ENCODE measurements around a stretch of chr2.

DNA sequence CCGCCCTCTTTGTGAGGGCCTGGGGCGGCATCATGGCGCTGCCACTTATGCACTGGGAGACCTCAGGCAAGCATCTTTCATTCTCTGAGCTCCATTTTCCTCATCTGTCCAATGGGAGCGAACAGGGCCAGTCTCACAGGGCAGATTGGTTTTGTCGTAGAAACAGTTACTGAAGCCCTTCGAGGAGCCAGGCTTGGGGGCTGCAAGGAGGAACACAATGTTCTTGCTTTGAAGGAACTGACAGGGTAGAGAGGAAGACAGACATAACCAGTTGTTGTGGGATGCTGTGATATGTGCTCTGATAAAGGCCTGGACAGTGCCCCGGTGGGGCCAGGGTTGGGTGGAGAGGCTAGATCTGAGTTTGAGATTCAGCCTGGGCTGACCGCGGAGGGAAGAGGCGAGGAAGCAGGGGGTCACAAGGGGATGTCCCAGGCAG is 14.1 kb downstream of the ZFP36L2 start:
- RRBS, result no CpG with 5 or more reads among the region's 10 CpGs

DNA sequence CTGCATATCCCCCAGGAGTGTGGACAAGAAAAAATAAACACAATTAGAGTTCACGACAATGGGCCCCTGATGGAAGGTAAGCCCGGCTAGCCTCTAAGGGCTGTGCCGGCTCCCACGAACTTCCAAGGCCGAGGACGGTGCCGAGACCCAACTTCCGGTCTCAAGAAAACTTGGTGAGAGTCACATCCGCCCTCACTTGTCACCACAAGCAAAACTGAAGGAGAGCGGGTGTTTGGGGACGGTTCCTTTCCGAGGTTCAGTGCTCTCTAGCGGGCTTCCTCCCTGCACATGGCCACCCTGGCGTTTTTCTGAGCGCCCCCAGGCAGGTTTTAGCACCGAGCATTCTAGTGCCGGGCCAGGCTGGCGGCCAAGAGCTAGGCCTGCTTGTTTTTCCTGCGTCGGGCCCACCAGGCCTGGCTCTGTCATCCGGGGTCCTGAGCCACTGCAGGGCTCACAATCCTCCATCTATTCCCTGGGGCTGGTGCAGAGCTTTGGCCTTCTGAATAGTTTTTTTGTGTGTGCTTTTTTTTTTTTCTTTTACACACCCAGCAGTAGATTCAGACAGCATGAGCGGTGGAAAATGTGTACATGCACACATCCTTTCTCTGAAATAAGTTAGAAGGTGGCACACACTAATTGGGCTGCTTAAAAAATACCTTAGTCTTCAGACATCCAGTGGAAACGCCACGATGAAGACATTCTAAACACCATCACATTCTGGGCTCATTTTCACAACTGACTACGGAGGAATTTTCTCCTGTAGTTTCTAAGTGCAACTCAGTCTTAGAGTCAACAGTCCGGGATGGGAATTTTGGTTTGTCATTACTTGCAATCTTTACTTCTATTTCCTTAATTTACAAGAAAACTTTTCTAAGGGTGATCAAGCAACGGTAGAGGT is 6.3 kb downstream of the ZFP36L2 start:
- RRBS, result 2% methylated on average over 11 of the region's 27 CpGs

GRCh38 chr2:43349248-43349854 is 122.9 kb upstream of the ZFP36L2 start:
- RRBS, result no CpG with 5 or more reads among the region's 2 CpGs

- RRBS, result no CpG with 5 or more reads among the region's 4 CpGs
These were observed 176.0 kb upstream of the ZFP36L2 start for GRCh38 chr2:43402323-43402979.

DNA sequence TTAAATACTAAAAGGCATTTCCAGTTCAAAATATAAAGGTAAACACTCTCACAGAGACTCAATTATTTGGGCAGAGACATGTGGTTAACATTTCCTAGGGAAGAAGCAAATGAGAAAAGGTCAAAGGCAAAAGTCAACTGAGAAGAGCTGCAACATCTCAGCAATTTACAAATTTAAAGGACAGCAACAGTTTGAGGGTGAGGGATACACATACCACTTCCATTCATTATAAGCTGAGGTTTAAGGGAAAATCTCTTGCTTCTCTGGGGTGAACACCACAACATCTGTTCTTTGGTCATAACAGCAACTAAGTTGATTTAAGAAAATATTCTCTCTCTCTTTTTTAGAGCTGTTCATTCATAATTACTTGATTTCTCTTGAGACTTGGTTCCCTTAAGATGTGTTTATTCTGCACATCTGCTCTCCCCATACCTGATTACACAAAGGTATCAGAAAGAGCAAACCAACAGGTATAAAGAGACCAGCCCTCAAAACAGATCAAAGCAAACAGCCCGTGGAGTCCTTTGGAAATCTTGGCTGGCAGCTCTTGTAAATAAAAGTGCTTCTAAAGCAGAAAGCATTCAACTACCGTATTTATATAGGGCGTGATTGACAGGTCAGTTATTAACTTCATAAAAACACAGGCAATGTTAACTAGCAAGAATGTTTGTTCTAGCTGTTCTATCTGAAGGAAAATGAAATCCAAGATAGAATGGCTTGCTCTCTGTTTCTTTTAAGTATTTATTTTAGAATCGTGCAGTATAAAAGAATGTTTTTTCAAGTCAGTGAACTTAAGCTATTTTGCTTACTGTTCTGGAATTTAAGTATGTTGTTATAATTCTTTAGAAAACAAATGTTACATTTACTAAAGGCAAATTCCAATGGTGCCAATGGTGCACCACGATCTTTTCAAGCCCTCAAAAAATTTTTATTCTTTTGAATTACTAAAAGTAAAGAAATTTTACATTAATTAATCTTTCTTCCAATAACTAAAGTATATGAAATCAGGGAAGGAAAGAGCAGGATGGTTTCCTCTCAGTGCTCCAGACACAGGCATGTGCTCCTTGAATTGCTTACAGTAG is 132.7 kb downstream of the THADA start:
- RRBS, result no CpG with 5 or more reads among the region's 5 CpGs

DNA sequence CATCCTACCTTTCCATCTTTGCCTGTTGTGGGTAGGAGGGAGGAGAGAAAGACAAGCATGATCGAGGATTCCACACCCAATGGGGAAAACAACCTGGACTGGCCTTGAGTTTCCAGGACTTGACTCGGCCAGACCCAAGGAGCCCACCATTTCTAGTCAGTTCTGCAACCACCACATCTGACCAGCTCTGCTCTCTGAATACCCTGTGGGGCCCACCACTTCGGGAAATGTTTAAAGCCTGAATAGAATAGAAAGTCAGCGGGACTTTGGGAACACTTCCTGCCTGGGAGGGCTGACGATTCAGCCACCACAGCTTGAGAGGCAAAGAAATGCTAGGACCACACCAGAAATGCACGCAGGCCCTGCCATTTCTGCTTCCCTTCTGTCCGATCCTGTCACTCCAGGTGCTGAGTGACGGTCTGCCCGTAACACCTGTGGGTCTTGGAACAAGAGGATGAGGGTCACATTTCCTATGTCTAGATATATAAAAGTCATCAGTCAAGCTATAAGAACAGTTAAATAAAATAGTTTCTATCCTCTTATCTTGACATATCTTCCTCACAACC is 1.4 kb downstream of the ABCG8 start:
- RRBS, result no CpG with 5 or more reads among the region's 9 CpGs

DNA sequence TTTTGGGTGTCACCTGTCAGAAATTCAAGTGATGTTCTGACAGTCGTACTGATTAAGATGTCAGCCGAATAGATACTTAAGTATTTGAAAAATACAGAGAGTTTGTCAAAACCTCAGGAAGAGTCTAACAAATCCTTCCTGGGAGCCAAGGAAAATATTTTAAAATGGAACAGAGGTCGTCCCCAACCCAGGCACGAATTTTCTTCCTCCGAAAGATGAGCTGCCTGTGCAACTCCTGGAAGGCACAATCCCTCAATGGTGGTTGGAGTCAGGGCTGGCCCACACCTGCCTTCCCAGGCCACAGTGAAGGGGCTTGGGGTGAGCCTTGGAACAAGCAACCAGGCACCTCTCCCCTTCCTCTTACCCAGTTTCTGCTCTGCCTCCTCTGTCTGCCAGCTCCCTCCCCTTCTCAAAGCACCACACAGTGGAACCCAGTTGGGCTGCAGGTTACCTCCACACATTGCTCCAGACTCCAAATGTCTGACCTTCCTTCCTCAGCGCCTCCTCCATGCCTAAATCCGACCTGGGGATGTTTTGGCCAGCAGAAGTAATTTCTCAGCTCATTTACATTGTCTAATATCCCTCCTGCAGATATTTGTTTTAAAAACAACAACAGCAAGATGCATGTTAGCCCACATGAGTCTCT is 2.7 kb downstream of the ABCG8 start:
- RRBS, result no CpG with 5 or more reads among the region's 7 CpGs

DNA sequence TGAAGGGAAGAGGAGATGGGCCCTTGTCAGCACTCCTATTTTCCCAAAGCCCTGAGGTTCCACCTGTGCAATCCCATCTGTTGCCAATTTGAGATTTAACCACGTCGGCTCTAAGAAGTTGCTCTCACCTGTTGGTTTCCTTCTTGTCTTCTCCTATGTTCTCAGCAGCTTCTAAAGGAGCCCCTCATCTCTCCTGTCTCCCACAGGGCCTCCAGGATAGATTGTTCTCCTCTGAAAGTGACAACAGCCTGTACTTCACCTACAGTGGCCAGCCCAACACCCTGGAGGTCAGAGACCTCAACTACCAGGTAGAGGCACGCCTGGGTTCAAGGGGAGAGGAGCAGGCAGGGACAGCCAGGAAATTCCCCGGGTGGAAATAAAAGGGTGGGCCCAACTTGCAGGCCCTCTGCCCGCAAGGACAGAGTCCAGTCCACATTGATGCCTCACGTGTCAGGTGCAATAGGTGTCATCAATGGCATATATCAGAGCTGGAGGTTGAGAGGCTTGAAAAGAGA is 5.6 kb downstream of the ABCG8 start:
- RRBS, result no CpG with 5 or more reads among the region's 6 CpGs

- RRBS, result no CpG with 5 or more reads among the region's 9 CpGs
These were observed 32.4 kb upstream of the PPM1B start for GRCh38 chr2:44136099-44136883.

DNA sequence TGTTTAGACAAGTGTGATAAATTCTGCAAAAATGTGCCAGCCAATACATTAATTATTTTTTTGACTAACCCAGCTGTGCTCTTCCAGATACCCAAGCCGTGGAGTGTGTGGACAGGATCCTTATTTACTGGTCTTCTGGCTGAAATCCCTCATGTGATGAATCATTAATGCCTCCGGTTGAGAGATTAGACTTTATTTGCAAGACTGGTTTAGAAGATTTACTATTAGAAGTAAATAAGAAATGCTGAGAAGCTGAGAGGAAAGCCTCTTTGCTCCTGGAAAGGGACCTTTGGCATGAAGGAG is 16.0 kb downstream of the SLC3A1 start:
- RRBS, result no CpG with 5 or more reads among the region's 2 CpGs

DNA sequence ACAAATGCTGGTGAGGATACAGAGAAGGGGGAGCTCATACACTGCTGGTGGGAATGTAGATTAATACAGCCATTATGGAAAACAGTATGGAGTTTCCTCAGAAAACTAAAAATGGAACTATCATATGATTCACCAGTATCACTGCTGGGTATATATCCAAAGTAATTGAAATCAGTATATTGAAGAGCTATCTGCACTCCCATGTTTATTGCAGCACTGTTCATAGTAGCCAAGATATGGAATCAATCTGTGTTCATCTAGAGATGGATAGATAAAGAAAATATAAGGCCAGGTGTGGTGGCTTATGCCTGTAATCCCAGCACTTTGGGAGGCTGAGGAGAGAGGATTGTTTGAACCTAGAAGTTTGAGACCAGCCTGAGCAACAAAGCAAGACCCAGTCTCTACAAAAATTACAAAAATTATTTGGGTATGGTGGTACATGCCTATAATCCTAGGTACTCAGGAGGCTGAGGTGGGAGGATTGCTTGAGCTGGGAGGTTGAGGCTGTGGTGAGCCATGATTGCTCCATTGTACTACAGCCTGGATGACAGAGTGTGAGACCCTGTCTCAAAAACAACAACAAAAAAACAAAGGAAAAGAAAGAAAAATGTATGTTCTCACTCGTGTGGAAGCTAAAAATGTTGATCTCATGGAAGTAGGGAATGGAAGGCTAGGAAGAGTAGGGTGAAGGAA is 106.8 kb downstream of the CAMKMT start:
- RRBS, result no CpG with 5 or more reads among the region's 1 CpG

DNA sequence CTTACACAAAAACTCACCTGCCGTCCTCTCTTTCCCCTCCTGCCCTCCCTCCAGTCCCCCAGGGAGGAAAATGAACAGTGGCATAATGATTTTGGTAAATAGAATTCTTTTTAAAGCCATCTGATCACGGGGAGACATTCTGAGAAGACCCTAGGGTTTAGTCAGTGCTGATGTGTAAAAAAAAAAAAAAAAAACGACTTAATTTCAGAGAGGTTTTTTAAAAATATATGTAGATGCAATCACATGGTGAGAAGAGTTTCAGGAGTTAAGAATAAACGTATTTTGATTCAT is 135.1 kb upstream of the SIX3 start:
- RRBS, result no CpG with 5 or more reads among the region's 4 CpGs

- RRBS, result 3% methylated on average over 17 of the region's 49 CpGs
These were observed 10.6 kb downstream of the SIX3 start for GRCh38 chr2:44952019-44952641.

DNA sequence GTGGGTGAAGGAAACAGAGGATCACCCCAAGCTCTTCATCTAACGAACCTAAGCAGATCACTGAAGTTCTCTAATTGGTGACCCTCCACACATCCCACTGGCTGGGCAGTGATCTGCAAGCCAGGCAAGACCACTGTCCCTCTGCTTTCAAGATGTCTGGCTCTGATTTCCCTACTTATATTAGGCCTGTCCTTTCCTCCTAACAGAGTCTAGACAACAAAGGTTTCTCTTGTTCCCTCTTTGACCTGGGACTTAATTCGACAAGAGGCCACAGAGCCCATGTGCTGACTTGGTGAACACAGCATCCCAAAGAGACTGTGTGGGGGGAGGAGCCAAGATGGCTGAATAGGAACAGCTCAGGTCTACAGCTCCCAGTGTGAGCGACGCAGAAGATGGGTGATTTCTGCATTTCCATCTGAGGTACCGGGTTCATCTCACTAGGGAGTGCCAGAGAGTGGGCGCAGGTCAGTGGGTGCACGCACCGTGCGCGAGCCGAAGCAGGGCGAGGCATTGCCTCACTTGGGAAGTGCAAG is 66.2 kb upstream of the SIX2 start:
- RRBS, result no CpG with 5 or more reads among the region's 12 CpGs

- RRBS, result no CpG with 5 or more reads among the region's 2 CpGs
These were observed 183.2 kb upstream of the SIX2 start for GRCh38 chr2:45192592-45192803.

DNA sequence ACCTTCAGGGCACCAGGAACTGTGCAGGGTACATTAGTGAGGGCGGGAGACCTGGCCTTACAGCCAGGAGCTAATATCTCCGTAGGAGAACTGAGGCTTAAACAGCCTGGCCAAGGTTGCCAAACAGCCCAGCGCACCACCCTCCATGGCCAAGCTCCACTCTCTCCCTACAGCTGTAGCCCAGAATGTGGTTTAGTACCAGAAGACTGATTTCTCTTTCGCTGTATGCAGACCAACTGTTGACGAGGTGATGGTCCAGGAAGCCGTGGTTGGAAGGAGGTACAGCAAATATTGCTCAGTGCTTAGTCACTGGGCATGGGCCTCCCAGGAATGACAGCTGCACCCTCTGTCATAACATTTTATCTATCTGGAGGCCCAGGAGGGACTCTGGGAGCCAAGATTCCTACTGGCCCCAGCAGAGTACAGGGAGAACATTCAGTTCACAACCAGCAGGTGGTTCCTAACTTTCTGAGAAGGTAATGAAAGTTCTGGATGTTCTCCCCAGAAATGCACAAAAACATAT is 228.8 kb upstream of the SIX2 start:
- RRBS, result no CpG with 5 or more reads among the region's 6 CpGs

DNA sequence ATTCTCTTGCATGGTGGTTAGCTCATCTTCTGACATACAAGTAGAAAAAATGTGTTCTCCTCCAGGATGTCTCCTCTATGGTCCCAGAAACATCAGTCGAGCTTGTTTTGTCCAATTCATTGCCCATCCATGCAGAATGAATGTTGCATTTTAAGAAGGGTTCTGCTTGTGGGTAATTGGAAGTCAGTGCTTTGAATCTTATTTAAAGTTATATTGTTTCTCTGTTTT is 1.4 kb downstream of the PRKCE start:
- RRBS, result no CpG with 5 or more reads among the region's 1 CpG

DNA sequence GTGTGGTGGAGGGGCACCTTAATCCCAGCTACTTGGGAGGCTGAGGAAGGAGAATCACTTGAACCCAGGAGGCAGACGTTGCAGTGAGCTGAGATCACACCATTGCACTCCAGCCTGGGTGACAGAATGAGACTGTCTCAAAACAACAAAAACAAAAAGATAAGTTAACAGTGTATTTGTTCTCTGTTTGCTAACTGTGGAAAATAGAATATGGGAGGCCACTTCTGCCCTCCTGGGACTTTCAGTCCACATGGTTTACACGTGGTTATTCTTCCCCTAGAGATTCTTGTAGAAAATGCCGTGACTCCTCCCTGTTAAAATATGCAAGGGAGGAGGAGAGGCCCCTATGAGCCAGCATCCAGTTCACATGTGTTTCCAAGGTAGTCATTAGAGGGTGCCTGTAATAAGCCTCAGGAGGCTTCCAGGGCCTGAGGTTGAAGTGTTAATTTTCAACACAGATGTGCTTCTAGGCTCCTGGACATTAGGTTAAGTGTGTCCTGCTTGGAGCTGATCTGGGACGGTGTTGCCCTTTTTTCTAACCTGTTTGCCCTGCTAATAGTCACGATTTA is 71.6 kb downstream of the PRKCE start:
- RRBS, result no CpG with 5 or more reads among the region's 5 CpGs

- RRBS, result no CpG with 5 or more reads among the region's 17 CpGs
These were observed 108.1 kb downstream of the PRKCE start for GRCh38 chr2:45759162-45760404.

DNA sequence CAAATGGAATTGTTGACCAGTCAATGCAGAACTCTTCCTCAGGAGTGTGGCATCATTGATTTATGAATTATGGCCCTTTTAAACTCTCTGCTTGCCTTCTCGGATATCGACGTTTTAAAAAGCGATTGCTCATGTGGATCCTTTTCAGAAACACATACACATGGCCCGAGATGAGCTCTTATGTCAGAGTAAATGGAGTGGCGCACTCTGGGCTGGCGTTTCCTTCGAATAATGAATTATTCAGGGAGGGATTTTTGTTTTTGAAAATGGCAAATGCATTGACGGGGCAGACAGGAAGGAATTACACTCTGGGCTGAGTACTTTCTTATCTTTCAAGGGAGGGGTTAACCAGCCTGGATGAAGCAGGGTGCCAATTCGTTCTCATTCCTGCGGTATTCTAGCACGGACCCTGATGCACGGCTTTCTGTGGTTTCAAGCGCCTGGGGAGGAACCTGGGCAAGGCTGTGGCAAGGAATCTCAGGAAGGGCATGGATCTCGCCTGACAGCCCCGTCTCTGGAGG is 142.7 kb downstream of the PRKCE start:
- RRBS, result no CpG with 5 or more reads among the region's 16 CpGs